Epidermal melanocyte (primary cell): ENCODE measurements around a stretch of chr13.

DNA sequence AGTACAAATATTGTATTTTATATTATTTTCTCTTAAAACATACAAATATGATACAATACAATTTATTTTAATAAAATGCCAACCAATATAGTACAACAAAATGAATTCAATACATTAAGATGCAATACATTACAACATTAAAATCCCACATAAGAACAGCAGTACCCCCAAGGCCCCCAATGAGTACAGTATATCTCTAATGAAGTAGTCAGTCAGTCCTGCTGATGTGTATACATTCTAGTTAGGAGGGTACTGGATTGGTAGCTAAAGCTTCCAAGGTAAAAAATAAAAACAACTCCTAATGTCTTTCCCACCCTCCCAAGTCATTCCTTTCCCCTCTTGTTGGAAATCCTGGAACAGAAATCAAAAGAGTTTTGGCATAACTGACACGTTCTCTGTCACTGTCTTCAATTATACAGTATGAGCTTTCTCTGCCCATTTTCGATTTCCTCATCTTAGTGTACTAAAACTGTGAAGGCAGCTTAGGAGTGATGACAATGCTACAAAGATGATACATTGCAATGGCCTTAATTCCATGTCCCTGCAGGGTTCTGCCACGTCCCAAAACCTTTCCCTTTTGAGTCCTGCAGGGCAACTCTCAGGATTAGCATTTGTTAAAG, 109.1 kb downstream of the FLT1 start:
- RRBS, result no CpG with 5 or more reads among the region's 3 CpGs

GRCh38 chr13:28467991-28468332, 27.0 kb downstream of the FLT1 start:
- RRBS, result no CpG with 5 or more reads among the region's 5 CpGs

GRCh38 chr13:28493486-28494204, 1.3 kb downstream of the FLT1 start:
- RRBS, result 3% methylated on average over 12 of the region's 52 CpGs

DNA sequence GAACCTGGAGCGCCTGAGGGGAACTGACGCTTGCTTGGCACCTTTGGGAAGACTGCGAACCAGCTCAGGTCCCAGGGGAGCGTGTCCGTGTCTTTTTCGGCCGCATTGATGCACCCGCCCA, 656 bp upstream of the FLT1 start:
- RRBS, result no CpG with 5 or more reads among the region's 8 CpGs

GRCh38 chr13:28684276-28684621, 25.3 kb downstream of the POMP start:
- RRBS, result no CpG with 5 or more reads among the region's 7 CpGs

GRCh38 chr13:28719953-28720388, 1.2 kb upstream of the SLC46A3 start:
- RRBS, result no CpG with 5 or more reads among the region's 3 CpGs

DNA sequence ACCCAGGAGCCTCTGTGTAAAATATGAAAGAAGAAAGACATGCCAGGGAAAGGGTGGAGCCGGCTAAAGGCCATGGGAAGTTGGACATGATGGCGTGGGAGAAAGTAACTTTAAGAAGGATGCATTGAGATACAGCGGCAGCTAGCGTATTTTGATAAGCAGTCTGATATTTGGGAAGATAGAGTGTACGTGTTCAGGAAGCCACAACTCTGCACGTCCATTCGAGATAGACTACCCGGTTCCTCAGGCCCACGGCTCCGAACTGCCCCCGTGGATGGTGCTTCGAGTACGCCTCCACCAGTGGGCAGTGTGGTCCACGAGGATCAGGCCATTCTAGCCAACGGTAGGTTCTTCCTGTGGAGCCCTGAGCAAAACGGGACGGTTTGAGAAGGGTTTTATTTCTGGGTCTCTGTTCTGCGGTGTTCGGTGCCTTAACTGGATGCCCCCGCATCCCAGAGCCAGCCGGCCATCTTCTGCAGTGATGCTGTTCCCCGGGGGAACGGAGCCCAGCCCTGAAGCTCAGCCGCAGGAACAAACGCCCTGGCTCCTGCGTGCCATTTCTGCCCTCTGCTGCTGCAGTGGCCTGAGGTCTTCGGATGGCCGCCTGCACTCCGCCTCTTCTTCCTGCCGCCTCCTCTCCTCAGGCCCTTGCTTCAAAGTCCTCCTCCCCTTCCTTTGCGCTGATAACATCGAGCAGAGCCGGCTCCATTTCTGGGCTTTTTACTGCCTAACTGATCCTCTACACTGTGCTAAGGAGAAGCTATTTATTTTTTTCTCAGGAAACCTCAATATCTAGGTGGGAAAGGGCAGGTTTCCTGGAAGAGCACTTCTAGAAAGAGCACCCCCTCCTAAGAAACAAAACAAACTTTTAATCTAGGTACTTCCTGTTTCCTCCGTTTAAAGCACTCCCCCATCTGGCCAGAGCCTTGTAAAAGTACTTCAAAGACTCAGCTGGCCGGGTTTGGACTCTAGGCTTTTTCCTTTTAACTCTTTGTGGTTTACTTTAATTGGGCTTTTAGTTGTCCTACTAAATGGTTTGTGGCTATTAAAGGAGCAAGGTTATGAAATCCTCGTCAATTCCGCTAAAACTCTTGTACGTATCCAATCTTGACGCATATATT, 36.1 kb upstream of the SLC46A3 start:
- RRBS, result no CpG with 5 or more reads among the region's 39 CpGs

DNA sequence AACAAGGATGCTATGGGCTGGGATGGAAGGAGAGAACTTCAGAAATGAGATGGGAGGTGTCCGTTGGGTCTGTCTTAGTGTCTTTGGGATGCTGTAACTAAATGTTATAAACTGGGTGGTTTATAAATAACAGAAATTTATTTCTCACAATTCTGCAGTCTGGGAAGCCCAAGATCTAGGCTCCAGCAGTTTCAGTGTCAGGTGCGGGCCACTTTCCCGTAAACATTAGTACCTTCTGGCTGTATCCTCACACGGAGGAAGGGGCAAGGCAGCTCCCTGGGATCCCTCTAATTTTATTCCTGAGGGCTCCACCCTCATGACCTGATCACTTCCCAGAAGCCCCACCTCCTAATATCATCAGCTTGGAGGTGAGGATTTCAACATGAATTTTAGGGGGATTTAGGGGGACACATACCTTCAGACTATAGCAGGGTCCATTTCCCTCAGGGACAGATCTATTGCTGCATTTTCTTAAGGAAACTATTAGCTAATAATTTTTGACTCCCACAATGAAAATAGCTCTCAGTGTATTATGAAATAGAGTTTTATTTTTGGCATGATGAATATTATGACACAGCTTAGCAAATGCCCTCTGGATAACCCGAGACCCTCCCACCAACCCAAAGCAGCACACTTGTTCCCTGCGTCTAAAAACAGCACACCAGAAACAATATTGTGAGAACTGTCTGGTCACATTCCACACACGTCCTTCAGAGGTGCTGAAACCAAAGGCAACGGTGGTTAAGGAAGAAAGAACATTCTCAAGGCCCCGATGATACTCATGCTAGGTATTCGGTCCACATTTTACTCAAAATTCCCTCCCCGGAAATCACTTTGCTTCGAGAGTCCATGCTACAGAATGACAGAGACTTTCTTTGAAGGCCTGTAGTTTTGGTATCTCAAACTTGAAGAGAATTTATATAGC, 157.0 kb downstream of the SLC7A1 start:
- RRBS, result no CpG with 5 or more reads among the region's 12 CpGs

GRCh38 chr13:29479899-29480471, 115.5 kb downstream of the SLC7A1 start:
- RRBS, result no CpG with 5 or more reads among the region's 22 CpGs

GRCh38 chr13:29535741-29536309, 59.7 kb downstream of the SLC7A1 start:
- RRBS, result no CpG with 5 or more reads among the region's 19 CpGs

GRCh38 chr13:29561836-29562308, 33.6 kb downstream of the SLC7A1 start:
- RRBS, result no CpG with 5 or more reads among the region's 8 CpGs

- RRBS, result no CpG with 5 or more reads among the region's 7 CpGs
These were observed 10.7 kb upstream of the SLC7A1 start for GRCh38 chr13:29606120-29606581.

GRCh38 chr13:29676962-29677231, 81.4 kb upstream of the SLC7A1 start:
- RRBS, result no CpG with 5 or more reads among the region's 7 CpGs

DNA sequence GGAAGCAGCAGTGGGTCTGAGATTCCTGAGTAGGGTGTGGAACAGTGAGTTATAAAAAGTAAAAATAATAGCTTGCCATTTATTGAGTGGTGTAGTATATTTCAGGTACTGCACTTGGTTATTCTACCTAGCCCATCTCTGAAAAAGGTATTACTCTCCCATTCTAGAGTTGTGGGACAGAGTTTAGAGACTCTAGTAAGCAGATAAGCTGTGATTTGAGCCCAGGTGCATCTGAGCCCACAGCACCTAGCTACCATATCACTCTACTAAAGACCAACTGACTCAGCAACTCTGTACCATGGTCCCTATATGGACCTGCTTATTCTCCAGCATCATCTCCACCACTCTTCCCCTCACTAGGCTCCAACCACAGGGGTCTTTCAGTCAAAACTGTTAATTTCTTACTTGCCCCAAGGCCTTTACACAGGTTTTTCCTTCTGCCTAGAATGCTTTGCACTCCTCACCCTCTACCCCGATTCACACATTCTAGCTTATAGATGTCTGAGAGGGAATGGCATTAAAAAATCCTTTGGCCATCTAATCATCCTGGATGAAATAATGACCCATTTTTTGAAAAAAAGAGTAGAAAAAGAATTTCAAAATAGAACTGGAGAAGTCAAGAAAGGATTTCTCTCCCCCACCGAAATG, 64.4 kb downstream of the UBL3 start:
- RRBS, result no CpG with 5 or more reads among the region's 2 CpGs

DNA sequence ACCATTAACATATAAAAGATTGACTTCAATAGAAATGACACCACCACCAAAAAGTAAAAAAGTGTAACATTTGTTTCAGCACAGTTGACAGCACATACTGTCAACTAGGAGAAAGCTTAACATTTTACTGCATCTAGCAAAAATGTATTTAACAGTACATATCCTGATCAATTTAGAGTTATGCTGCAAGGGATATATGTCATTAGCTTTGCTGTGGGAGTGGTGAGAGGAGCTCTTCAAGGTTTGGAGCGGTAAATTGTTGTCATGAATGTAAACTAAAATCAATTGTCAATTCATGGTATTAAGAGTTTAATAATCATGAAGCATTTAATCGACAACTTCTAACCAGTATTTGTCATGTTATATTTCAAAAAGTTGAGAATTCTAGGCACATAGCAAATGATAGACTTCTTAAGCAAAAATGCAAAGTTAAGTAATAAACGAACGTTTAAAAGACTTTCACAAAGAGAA, 3.6 kb downstream of the UBL3 start:
- RRBS, result no CpG with 5 or more reads among the region's 4 CpGs

DNA sequence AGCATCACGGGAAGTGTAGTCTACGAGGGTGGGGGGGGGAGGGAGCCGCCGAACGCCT, 136 bp upstream of the UBL3 start:
- RRBS, result no CpG with 5 or more reads among the region's 5 CpGs

DNA sequence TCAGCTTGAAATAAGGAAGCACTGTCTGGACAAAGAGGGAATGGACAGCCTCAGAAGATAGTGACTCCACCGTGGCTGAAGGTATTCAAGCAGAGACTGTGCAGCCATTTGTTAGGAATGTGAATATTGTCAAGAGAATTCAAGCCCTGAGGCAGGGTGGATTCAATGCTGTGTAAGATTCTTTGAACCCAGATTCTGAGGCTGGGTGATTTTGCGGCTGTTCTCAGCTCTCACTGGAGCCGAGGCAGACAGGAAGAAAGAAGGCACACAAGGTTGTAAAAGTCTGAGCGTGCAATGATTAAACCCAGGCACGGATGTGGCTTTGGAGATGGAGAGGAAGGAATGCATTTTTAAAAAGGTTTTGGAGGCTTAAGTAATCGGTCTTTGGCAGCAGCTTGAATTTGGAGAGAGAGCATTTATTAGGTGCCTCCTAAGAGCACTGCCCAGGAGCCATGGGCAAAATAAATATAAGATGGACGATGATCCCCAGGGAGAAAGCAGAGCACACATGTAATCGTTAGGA, 187.9 kb downstream of the KATNAL1 start:
- RRBS, result no CpG with 5 or more reads among the region's 8 CpGs

DNA sequence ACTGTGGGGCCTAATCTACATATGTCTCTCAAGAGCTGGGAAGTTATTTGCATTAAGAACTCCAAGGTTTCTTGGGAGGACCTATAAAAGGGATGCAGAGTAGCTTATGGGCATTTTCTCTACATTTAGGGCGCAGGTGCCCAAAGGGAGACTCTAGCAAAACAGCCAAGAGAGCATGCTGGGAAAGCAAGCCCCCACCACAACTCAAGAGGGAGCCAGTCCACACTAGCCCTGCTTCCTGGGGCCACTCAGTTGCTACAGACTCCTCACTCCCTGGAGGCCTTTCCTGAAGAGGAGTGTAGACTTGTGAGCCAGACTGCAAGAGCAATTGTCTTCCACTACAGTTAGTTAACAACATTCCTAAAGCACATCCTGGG, 125.2 kb downstream of the KATNAL1 start:
- RRBS, result no CpG with 5 or more reads among the region's 1 CpG

GRCh38 chr13:30364760-30365309, 57.5 kb upstream of the UBE2L5 start:
- RRBS, result no CpG with 5 or more reads among the region's 9 CpGs

- RRBS, result no CpG with 5 or more reads among the region's 4 CpGs
These were observed 19.0 kb downstream of the UBE2L5 start for GRCh38 chr13:30441227-30441721.